Bronchial lymph node (tissue), 1 donor: ENCODE data around the genes PANK4, MMEL1 and PRDM16.

GRCh38 chr1:2190501-2191139, 4.0 kb downstream of the FAAP20 start:
- PRO-cap = no peak

DNA sequence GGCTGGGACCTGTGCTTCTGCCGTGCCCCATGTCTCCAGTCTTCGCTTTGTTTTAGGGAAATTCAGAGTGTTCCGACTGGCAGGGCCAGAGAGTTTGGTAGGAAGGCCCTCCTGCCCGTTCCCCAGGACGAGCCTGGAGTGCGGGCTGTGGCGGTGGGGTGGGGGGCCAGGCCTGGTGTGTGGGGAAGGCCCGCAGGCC, 1.6 kb downstream of the SKI start:
- PRO-cap = no peak

DNA sequence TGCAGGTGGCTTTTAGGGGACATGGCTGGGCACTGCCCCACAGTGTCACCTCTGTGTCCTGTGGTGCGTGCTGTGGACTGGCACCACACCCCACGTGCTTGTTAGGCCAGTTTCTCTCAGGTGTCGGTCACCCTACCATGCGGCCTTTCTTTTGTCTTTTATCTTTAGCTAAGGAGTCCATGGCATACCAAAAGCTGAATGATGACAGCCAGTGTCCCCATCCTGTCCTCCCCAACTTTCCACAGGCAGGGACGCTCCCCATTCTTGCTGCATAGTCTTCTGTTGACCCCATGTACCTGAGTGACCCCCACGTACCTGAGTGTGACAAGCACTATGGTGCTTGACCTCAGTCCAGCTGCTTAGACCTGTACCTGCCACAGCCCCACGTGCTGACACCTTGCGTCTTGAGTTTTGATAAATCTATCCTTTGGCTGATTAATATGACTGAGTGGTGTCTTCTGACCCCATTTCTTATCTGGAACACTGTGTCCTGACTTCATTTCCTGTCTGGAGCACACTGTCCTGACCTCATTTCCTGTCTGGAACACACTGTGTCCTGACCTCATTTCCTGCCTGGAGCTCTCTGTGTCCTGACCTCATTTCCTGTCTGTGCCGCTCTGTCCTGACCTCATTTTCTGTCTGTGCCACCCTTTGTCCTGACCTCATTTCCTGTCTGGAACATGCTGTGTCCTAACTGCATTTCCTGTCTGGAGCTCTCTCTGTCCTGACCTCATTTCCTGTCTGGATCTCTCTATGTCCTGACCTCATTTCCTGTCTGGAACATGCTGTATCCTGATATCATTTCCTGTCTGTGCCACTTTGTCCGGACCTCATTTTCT, 27.0 kb downstream of the SKI start:
- PRO-cap = no peak

GRCh38 chr1:2271169-2271675, 43.1 kb downstream of the SKI start:
- PRO-cap = no peak

GRCh38 chr1:2522289-2522599, 4.2 kb downstream of the PANK4 start:
- PRO-cap = no peak

GRCh38 chr1:2525886-2526862, at the start of gene PANK4:
Gene PANK4 (minus strand): TSS chr1:2526596.
- PRO-cap = bidirectional peak, plus-strand start at chr1:2526362, minus-strand start at chr1:2526254; bidirectional peak, plus-strand start at chr1:2526753, minus-strand start at chr1:2526590

- PRO-cap = no peak
These were observed 704 bp downstream of the PRXL2B start for GRCh38 chr1:2587219-2587742.

- PRO-cap = no peak
These were observed 4.0 kb downstream of the MMEL1 start for GRCh38 chr1:2628671-2629267.

GRCh38 chr1:2632618-2633390, at the start of gene MMEL1:
Gene MMEL1 (minus strand): TSS chr1:2633016.
- PRO-cap = no peak

- PRO-cap = no peak
These were observed 11.5 kb upstream of the TTC34 start for GRCh38 chr1:2813016-2813415.

- PRO-cap = no peak
These were observed at the start of gene PRDM16 for GRCh38 chr1:3068219-3069320. Gene PRDM16 (plus strand): TSS chr1:3069203.

- PRO-cap = no peak
These were observed 126.5 kb downstream of the PRDM16 start for GRCh38 chr1:3195501-3195984.

DNA sequence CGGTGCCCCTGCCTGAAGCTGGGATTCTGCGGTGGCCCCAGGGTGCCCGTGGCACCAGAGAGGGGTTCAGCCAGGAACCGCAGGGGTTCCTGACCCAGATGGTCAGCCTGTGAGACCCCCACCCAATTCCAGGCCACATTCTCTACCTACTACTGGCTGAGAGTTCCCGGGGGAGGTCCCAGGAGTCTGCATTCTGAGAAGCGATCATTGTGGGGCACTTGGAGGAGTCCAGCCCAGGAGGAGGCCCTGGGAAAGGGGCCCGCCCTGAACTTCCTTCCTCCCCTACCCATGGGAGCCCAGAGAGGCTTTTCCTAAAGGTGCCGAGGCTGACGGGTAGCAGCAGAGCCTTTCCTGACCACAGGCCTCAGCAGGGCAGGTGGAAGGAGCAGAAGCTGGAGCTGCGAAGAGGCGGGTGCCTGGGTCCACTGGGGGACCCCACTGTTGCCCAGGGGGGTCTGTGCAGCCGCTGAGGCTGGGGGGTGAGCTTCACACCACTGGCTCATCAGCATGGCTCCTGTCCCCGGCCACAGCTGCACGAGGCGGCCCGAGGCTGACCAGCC, 127.6 kb downstream of the PRDM16 start:
- PRO-cap = no peak

- PRO-cap = no peak
These were observed 144.7 kb downstream of the PRDM16 start for GRCh38 chr1:3213606-3214132.

DNA sequence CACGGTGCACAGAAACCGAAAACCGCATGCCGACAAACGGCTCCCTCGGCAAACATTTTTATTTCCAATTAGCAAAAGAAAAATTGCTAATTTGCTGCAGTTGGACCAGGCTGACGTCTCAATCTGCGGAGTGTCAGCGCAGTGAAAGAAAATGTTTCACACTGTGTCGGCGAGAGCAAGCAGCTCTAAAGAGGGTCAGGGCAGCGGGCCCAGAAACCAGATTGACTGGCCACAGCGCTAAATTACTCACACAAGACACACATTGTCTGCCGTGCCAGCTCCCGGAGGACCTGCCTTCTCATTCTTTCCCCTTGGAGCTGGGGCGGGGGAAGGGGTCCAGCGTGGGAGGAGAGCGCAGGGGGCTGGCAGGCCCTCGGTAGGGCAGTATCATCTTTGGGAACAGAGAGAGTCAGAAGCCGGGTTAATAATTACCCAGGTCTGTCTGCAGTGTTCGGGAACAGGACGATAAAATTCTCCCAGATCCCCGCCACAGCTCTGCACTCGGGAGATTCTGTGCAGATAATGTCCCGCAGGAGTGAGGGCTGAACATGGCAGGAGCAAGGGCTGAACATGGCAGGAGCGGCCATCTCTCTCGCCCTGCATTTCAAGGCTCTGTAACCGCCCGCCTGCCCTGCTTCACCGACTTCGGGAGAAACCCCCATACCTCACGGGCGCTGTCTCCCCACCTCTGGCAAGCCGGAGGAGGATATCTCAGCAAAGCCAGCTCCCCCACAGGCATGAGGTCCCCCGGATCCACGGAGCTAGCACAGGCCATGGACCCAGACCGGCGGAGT, 150.3 kb downstream of the PRDM16 start:
- PRO-cap = no peak

DNA sequence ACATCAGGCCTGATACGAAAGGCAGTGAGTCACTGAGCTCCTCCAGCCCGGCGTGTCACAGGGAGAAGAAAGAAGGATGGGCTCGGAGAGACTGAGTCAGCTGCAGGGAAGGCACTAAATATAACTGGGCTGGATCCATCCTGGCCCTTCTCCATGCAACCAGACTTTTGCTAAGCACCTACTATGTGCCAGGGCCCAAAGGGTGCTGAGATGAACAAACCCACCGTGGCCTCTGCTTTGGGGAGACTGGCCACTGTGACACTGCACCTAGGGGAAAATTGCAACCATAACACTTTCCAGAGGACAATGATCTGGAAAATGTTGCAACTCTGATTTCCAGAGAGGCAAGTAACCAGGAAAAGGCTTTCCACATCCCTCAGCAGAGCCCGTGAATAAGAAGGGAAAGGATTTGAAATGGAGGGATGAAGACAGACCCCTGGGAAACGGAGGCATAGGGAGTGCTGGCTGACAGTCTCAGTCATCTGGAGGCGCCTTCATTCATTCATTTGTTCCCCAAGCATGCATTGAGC, 84.5 kb upstream of the ARHGEF16 start:
- PRO-cap = no peak

DNA sequence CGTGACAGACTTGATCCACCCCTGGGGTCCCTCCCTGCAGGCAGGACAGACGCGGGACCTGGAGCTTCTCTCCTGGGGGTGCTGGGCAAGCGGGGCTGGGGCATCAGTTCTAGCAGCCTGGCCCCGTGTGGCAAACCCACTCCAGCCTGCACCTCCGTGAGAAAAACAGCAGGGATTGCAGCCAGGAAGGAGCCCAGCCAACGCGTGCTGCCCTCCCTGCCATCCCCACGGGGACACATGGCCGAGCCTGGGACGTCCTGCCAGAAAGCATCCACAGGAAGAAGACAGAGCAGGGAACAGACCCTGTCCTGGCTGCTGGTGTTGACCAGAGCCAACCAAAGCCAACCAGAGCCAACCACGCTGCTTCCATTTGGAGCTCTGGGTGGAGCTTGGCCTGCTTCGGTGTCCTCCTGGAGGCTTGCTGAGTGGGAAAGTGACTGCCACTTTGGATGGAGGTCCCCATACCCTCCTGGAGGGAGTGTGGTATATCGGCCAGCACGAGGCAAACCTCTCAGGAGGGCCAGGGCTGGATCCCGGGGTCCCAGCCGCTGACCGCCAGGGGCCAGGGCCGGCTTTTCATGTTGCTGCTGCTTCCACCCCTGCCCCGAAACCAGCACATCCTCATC, 80.8 kb upstream of the ARHGEF16 start:
- PRO-cap = no peak

- PRO-cap = no peak
These were observed 61.0 kb upstream of the ARHGEF16 start for GRCh38 chr1:3393017-3394220.

DNA sequence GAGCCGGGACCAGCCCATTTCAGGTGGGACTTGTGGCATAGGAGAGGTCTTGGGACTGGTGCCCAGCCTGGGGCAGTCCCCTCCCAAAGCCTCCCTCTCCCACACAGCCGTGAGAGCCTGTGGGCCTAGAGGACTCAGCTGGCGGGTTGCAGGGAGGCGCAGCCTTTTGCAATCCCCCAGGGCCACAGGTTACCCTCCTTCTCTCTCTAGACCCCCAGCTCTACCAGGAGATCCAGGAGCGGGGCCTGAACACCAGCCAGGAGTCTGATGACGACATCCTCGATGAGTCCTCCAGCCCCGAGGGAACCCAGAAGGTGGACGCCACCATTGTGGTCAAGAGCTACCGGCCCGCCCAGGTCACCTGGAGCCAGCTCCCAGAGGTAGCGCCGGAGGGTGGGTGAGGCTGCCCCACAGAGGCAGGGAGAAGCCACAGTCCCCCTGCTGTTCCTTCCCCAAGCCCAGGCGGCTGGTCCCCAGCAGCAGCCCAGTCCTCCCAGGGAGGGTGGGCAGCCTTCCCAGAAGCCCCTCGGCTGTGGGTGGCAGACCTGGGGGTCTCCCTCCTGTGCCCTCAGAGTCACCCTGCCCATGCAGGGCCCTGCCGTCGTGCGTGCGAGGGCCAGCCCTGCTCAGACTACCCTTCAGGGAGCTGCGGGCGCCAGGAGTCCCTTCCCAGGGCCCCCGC, 12.6 kb downstream of the ARHGEF16 start:
- PRO-cap = no peak

GRCh38 chr1:3471276-3472385, 17.2 kb downstream of the ARHGEF16 start:
- PRO-cap = no peak